Cytotoxic T cell (primary cell): ENCODE measurements around a stretch of chr4.

- PRO-cap, 2 experiments: no peak in any of the 2 experiments
These were observed 25.7 kb downstream of the FAT1 start for GRCh38 chr4:186697748-186698474.

DNA sequence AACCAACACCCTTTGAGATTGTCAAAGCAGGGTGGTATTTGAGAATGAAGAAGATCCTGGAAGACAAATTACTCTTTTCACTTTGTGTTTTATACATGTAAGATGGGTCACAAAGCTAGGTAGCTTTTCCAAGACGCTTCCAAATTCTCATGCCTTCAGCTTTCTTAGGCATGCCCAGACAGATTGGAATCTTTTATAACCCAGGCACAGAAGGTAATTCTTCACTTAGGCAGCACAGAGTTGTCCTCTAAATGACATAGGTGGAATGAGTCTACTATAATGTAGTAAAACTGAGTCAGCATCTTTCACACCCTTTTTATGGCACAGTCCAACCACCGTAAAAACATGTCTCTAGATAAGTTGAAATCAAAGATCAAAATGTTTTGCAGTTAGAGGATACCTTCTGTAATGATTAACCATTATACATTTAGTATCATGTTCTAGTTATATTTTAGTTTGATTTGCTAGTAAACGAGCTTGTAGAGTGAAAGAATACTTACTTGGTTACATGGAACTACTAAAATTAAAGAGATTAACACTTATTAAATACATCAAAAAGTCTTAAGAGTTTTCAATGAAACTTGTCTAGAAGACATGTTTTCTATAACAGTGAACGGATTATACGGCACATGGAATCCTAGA, 128.4 kb upstream of the FAT1 start:
- PRO-cap, 2 experiments: no peak in any of the 2 experiments

DNA sequence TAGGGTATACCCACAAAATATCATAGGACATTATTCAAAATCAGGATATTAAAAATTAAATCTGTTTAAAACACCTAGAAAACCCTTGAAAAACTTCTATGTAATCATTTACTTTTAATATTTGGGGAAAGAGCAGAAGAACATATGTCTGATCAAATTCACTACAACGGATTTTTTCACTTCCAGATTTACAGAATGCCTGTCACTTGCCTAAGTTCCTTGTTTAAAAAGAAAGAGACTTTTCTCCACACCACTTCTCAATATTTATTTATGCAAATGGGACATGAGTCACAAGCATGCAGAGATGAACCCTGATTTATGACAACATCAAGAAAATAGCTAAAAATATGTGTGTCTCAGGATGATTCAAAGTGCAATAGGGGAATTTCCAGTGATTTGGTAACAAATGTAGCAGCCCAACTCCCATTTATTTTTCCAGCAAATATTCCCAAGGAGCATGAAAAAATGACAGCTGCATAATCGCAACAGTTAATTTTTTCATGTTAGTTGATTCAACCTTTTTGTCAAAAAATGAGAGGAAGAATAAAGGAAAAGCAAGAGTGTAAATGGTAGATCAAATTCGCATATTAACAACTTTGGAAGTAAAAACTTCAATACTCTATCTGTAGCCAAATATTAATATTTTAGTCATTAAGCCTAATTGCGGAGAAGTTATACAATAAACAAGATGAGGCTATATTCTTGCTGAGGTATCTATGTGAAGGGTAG, 180.5 kb upstream of the FAT1 start:
- PRO-cap, 2 experiments: no peak in any of the 2 experiments

- PRO-cap, 2 experiments: no peak in any of the 2 experiments
These were observed 222.5 kb upstream of the FAT1 start for GRCh38 chr4:186946097-186946535.

- PRO-cap, 2 experiments: no peak in any of the 2 experiments
These were observed 471.2 kb upstream of the FAT1 start for GRCh38 chr4:187194837-187195313.

- PRO-cap, 2 experiments: peak in 1 of 2 experiments; most common plus-strand start chr4:187815046 (in 1); most common minus-strand start chr4:187814970 (in 1)
These were observed 180.8 kb upstream of the ZFP42 start for GRCh38 chr4:187814484-187815437.

DNA sequence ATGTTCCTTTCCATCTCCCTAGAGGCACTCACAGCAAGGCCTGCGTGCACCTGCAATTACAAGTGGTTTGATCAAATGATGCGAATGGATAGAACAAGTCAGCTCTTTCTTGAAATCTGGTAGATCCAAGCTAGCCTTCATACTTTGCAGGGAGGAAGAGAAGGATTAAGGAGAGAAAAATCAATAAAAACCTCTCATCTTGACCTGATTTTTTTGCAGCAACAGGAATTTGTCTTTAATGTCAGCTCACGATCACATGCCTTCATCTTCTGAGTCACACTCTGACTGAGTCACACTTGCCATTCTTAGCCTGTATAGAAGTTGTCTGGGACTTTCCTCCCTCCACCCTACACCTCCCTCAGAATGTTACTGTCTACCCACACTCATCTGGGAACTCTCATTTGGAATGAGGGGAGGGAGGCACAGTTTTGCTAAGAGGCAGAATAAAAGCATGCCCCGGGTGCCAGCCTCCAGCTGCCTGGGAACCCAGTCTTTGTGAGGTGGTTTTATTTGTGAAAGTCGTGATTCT, 11.8 kb upstream of the TRIML1 start:
- PRO-cap, 2 experiments: no peak in any of the 2 experiments

DNA sequence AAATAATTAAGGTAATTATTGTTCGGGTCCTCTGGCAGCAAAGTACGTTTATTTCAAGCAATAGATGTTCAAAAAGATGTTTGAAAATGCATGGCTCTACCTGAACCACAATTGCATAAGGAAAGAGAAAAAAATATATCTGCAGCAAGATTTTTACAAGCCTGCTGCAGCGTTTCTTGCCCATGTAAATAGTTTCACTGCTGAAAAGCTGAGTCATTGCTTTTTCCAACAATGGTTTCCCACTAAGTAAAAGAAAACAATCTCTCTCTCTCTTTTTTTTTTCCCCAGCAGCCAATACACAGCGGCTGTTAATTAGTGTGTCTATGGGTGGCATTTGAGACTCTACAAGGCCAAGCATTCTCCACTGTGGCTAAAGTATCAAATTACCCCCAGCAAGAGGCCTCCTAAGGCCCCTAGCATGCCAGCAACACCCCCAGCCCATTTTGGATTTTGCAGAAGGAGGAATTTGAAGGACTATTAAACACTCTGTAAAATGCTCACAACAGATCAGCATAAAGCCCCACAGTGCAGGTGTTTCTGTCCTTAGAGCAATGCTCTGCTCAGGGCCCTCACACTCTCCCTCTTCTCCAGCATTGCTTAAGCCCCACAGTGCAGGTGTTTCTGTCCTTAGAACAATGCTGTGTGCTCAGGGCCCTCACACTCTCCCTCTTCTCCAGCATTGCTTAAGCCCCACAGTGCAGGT, 837.4 kb downstream of the TRIML1 start:
- PRO-cap, 2 experiments: no peak in any of the 2 experiments

- PRO-cap, 2 experiments: no peak in any of the 2 experiments
These were observed 862.7 kb downstream of the TRIML1 start for GRCh38 chr4:189001791-189002479.

- PRO-cap, 2 experiments: no peak in any of the 2 experiments
These were observed 882.5 kb downstream of the TRIML1 start for GRCh38 chr4:189021780-189022149.

DNA sequence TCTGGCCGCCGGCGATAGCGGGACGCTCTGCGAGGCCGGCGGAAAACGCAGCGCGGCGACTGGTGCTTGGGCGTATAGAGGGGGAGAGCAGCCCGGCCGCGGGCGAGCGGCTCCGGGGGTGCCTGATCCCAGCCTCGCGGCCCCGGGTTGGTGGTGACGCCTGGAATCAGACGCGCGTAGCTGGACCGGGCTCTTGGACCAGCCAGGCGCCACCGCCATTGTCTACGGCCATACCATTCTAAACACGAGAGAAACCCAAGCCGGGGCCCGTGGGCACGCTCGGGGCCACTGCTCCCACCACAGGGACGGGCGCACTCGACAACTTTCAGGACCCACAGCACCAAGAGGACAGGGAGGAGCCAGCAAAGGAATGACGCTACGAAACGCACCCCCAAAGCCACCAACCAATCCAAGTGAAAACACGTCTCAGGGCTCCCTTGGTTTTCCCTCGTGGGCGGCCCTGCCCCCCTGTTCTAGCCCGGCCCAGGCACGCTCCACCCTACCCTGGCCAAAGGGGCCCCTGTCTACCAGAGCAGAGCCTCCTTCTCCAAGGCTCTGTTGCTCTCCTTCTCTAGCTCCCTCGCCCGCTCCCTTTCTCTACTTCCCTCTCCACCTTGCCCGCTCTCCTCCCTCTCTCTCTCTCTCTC, 7.8 kb downstream of the FRG2 start:
- PRO-cap, 2 experiments: no peak in any of the 2 experiments